Helper T cell (primary cell): Measurements from ENCODE around the genes LRRC7, CTH and ST6GALNAC5.

- PRO-cap, 2 experiments, result no peak in any of the 2 experiments
These were observed 14.3 kb downstream of the GNG12 start for GRCh38 chr1:67818895-67819471.

- PRO-cap, 2 experiments, result no peak in any of the 2 experiments
These were observed 629 bp downstream of the GNG12 start for GRCh38 chr1:67832681-67832995.

DNA sequence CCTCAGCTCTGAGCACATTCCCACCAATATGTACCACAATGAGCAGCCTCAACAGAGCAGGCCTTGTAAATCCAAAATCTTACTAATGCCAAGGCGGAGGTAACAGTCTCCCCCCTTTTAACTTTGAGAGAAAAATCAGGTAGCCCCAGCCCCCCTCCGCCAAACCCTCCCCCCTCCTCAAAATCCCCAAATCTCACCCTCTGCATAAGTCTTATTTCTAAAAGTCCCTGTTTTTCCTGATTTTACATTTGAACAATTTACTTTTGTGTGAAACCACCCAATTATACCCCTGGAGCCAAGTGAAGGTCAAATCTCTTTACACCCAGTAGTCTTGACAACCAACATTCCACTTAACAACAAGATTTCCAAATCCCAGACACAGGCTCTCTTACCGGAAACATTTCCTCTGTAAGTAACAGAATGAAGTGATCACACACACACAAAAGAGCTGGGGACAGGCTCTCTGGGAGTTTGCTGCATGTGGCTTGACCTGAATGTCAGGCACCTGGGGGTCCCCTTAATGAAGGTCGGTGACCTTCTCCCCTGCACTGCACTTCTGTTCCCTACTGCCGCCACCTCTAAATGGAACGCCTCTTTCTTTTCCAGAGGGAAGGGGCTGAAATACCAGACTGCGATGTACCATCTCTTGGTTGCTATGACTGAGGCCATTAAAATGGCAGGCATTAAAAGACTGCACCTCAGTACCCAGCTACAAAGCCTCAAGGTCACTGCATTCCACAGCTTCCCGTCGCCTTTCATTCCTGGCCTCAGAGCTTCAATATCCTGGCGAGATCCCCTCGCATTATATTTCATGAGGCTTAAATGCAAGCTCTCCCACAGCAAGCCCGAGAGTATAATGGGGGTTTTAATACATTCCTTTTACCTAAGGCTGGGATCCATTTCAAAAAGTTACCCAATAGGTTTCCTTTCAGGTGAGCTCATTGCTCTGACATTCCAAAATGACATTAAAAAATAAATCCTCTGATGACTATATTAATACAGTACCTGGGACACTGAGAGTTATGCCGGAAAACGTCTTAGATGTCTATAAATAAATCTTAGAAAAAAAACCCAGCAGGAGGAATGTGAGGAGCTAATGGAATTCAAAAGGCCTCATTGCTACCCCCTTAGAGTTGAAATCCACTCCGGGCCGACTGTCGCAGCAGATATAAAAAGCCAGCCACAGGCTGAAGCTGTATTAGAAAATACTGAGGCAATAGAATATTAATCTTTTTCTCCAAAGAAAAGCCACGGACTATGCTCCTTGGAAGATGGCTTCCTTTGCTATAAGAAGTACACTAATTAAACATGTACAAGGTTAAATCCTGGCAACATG lies 90.9 kb upstream of the DIRAS3 start:
- PRO-cap, 2 experiments, result no peak in any of the 2 experiments

DNA sequence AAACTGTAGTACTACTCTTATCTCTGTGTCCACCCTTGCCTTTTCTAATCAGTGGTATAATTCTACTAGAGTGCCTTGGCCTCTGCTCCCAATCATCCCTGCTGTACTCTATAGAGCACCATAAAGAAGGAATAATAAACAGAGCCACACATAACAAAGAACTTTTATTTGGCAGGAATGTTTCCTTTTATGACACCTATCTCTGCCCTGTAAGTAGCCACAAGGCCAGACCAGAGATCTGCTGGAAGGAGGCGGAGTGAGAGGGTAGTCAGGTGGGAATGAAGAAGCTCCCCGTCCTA lies 32.8 kb downstream of the WLS start:
- PRO-cap, 2 experiments, result no peak in any of the 2 experiments

- PRO-cap, 2 experiments, result no peak in any of the 2 experiments
These were observed 1.7 kb downstream of the WLS start for GRCh38 chr1:68230281-68231375.

DNA sequence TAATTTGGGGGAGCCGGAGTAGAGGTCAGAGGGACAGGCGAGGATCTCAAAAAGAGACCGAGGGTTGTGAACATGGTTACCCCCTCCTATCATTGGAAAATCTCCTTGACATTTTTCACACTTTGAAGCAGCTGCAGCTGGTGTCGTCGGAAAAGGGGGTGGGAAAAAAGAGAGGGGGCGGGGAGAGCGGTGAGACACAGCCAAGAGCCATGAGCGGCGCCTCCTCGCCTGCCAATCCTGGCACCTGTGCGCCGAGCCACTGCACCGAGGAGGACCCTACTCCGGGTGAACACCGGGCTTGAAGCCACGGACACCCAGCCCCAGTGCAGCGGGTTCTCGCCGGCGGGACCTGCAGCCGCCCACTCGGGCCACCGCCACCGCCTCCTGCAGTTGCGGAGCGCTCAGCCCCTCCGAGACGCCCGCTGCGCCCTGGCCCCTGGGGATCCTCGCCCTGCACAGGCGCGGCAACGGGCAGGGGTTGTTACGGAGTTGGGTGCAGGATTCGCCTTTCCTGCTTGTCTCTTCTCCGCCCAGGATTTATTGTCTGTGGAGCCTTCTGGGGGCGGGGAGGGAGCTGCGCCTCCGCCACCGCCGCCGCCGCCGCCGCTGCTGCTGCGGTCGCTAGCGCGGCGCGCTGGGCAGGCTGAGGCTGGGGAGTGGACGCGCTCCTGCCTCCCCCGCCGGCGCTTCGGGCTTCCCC lies at the start of gene LRRC7:
TSS of gene LRRC7 (plus strand) at position 231 of the 700 bp plus-strand sequence.
- PRO-cap, 2 experiments, result no peak in any of the 2 experiments

- PRO-cap, 2 experiments, result no peak in any of the 2 experiments
These were observed 18.3 kb downstream of the SRSF11 start for GRCh38 chr1:70239391-70239955.

GRCh38 chr1:70246496-70246973 lies 25.4 kb downstream of the SRSF11 start:
- PRO-cap, 2 experiments, result no peak in any of the 2 experiments

DNA sequence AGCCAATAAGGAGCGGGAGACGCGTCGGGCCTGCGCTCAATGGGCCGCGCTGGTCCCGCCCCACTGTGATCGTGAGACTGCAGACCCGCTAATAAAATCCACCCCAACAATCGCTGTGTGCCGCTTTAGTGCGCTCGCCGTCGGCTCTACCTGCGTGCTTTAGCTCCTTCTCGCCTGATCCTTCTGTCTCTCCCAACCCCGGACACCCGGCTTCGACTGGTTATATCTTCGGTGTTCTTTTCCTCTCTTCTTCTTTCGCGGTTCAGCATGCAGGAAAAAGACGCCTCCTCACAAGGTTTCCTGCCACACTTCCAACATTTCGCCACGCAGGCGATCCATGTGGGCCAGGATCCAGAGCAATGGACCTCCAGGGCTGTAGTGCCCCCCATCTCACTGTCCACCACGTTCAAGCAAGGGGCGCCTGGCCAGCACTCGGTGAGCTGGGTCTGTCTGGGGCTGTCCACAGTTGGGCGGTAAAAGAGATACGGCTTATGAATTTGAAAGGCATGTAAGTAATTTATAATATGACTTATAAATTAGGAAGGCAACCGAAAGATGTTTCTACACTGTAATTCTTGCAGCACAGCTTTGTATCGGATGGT lies at the start of gene CTH:
TSS of gene CTH (plus strand) at position 120 of the 602 bp plus-strand sequence.
- PRO-cap, 2 experiments, result peak in 2 of 2 experiments; most common plus-strand start position 120 of the sequence (in 2)

DNA sequence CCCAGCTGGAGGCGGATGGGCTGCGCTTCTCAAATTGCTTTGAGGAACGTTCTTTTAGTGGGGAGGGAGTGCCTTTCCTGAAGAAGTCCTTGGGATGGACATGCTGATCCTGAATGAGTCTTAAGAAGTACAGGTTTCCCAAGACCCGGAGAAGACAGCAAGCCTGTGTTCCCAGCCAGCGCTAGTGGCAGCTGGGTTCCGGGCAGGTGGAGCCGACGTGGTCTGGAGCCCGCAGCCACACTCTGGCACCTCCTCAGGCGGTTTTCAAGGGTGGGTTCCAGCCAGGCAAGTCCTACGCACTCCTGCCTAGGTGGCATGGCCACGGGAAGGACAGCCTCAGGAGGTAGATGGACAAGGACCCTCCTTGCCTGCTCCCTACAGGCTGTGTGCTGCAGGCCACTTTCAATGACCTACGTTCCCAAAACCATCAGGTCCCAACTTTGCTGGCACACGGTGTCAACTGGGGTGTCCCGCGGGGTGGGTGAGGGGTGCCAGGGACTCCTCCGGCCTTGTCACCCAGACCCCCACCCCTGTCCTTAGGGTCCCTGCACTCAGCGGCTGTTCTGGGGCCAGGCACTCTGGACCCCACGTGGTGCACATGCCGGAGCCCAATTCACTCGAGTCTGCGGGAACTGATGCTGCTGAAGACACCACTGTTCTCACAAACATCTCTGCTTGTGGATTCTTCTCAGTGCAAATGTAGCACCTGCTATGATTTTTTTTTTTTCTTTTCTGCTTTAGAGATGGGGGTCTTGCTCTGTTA lies 6.7 kb upstream of the PTGER3 start:
- PRO-cap, 2 experiments, result no peak in any of the 2 experiments

- PRO-cap, 2 experiments, result no peak in any of the 2 experiments
These were observed 8.9 kb upstream of the PTGER3 start for GRCh38 chr1:71056108-71057387.

GRCh38 chr1:71404396-71405132 lies 323.7 kb upstream of the ZRANB2 start:
- PRO-cap, 2 experiments, result no peak in any of the 2 experiments

DNA sequence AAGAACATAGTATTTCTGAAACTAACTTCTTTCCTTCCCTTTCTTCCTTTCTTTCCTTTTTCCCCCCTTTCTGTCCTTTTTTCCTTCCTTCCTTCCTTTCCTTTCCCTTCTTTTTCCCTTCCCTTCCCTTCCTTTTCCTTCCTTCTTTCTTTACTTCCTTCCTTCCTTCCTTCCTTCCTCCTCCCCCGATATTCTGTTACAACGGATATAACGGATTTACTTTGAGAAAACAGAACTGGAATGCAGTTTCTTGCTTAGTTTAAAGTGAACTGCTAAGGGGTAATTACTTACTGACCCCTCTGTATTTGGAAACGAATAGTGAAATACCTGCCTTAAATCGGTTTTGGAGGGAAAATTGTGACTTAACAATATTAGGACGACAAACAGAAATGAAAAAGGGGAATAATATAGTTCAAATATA lies 66.1 kb upstream of the LRRC53 start:
- PRO-cap, 2 experiments, result no peak in any of the 2 experiments

- PRO-cap, 2 experiments, result no peak in any of the 2 experiments
These were observed 21.5 kb upstream of the ST6GALNAC3 start for GRCh38 chr1:76052910-76053609.

DNA sequence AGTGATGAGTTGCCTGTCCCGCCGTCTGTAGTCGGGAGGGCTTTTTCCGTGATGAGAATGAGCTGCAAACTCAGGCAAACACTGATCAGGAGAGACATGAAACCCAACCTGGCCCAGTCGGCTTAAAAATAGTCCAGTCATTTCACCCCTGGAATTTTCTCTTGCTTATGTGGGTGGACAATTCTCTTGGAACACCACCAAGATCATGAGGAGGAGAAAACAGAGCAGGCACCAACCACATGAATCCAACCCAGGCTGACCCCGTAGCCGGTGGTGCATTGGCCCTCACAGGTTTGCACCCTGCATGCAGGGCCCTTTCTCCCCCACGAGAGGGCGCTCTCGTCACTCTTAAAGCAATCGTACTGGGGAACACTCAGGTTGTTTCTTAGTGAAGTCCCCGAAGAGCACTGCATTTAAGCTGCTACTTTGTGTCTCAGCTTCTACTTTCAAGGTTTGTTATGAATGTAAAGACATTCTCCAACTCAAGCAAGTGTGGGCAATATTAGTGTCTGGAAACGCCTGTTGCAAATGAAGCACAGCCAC lies 79.5 kb downstream of the ST6GALNAC3 start:
- PRO-cap, 2 experiments, result no peak in any of the 2 experiments

GRCh38 chr1:76285705-76286167 lies 211.2 kb downstream of the ST6GALNAC3 start:
- PRO-cap, 2 experiments, result peak in 2 of 2 experiments; most common plus-strand start chr1:76285976 (in 1); most common minus-strand start chr1:76285841 (in 1)

DNA sequence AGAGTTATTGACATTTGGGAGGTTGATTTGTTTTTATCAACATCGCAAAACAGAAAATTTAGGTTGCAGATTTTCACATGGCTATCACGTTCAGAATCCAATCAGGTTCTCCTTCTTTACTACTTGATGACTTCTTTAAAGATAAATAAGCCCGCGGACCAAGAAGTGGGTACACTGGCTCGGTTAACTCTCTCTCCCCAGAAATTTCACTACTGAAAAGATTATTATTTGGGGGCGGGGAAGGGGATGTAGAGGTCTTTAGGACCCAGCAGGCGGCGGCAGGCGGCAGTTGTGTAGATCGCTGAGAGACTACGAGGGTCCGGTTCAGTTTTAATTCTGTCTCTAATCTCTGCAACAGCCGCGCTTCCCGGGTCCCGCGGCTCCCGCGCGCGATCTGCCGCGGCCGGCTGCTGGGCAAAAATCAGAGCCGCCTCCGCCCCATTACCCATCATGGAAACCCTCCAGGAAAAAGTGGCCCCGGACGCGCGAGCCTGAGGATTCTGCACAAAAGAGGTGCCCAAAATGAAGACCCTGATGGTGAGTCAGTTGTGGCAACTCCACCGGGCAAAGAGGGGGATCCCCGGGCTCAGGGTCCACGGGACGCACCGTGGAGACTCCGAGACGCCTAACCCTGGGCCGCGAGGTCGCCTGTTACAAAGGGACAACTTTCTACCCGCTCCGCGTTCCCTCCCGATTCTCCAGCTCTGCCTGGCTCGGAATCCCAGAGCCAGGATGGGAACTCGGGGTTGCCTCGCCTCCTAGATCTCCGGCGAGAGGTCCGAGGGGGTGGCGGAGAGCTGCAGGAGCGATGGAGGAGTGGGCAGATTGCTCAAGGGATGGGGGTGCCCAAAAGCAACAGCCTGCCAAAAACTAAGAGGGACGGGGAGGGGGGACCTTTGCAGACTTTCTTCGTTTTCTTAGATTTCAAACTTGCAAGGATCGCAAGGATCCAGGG lies at the start of gene ST6GALNAC5:
TSS of gene ST6GALNAC5 (plus strand) at position 327 of the 955 bp plus-strand sequence.
- PRO-cap, 2 experiments, result no peak in any of the 2 experiments

- PRO-cap, 2 experiments, result peak in 1 of 2 experiments; most common plus-strand start chr1:77431535 (in 1); most common minus-strand start chr1:77431530 (in 1)
These were observed 149.5 kb downstream of the AK5 start for GRCh38 chr1:77431373-77431657.

DNA sequence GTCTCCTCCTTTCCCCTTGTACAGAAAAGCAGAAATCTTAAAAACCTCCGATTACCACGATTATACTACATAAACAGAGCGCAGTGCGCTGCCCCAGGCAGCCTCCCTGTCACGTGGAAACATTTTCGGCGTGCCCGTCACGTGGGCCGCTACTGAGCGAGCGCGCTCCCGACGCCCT lies 271 bp upstream of the ZZZ3 start:
- PRO-cap, 2 experiments, result peak in 2 of 2 experiments; most common minus-strand start position 121 of the sequence (in 1)

GRCh38 chr1:77895719-77895978 lies 7.2 kb downstream of the NEXN start:
- PRO-cap, 2 experiments, result no peak in any of the 2 experiments